Tibial nerve (tissue), 3 donors: ENCODE measurements around a stretch of chr10.

DNA sequence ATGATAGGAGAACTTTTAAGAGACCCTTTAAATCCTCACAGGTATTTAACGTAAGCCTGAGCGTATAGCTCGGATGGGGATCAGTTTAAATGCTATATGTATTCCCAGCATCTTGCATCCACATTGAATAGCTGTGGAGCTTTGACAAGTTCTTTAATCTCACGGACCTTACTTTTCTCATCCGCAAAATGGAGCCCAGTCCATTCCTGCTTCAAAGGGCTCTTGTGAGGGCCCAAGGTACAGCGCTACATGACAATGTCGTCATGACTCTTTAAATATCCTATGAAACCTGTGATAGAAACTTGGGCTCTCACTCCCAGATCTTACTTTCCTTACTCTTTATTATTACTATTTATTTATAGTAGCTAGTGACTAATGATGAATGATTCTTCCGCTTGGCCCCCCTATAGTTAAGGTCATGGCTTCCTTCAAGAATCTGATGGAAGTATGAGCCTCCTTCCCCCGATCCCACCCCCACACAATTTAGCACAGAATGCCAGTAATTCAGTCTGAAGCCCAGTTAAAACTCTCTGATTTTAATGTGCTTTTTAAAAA is 41.9 kb downstream of the RBM20 start:
- PRO-cap: no peak
- RAMPAGE, long total RNA, 3 experiments: no peak in any of the 3 experiments

GRCh38 chr10:110773984-110775063 is 97.4 kb upstream of the PDCD4 start:
- PRO-cap: no peak
- RAMPAGE, long total RNA, 3 experiments: no peak in any of the 3 experiments

DNA sequence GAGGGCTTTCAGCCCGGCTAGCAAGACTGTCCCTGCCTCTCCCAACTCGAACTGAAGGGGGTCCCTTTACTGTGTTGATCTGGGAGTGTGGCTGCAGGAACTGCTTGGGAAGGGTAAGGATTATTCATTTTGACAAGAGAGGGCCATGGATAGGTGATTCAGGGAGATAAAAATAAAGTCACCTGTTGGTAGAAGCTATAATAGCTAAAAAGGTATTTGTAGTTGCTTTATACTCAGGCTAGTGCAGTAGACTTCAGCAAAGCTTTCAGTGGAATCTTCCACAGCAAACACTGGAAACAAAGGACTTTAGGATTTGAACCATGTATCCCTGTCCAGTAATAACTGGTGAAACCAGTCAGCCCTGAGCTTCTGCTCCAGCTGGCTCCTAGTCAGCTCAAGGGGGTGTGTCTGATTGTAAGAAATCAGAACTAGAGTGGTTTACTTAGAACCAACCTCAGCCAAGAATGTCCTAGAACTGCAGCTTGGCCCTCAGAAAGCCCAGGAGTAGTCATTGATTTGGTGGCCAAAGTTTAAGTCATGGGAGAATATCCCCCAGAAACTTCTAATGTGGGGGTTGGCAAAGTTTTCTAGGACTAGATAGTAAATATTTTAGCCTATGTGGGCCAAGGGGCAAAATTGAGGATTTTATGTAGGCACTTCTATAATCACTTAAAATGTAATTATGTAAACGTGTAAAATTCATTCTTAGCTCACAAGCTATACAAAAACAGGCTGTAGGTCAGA is 52.9 kb upstream of the PDCD4 start:
- PRO-cap: no peak
- RAMPAGE, long total RNA, 3 experiments: no peak in any of the 3 experiments

DNA sequence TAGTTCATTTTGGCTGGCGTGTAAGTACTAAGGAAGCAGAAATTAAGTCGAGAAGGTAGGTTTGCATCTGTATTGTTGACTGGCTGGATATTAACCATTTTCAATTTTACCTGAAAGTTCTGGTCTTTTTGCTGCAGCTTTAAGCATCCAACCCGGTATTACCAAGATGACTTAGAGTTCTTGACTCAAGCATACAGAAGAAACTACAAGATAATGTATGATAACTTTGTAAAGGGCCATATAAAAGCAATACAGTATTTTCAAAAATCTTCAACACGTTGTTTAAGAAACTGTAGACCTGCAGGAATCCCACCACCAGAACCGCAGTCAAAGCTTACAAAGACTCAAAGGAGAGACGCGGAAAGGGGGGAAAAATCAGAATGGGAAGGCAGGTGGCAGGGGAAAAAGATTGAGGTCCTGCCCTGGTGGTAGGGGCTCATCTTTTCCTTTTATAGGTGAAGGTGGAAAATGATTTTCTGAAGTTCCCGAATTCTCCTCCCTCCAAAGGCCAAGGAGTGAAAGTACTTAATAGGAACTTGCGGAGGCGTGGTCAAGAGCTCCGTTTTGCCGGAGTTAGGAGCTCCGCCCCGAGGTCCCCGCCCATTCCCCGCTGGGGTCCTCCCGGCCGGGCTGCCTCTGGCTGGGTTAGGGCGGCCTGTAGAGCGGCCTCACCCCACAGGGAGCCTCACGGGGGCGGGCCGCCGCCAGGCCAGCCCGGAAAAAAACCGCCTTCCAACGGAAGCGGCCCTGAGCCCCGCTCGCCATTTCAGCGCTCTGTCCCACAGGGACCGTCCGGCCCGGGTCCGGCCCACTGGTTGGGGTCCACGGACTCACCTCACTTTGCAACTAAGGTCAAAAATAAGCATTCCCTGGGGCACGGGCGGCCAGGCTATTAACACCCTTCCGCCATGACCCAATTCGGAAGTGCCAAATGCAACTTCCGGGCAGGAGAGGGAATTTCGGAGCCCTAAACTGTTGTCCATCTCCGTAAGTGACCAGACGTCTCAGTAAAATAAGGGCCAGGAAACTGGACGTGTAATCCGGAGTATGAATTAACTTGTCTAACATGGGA is 633 bp downstream of the BBIP1 start:
- PRO-cap: bidirectional peak, plus-strand start at position 735 of the sequence, minus-strand start at position 498 of the sequence
- RAMPAGE, long total RNA, 3 experiments: no peak in any of the 3 experiments

GRCh38 chr10:112209776-112210120 is 26.2 kb upstream of the GPAM start:
- PRO-cap: no peak
- RAMPAGE, long total RNA, 3 experiments: no peak in any of the 3 experiments

DNA sequence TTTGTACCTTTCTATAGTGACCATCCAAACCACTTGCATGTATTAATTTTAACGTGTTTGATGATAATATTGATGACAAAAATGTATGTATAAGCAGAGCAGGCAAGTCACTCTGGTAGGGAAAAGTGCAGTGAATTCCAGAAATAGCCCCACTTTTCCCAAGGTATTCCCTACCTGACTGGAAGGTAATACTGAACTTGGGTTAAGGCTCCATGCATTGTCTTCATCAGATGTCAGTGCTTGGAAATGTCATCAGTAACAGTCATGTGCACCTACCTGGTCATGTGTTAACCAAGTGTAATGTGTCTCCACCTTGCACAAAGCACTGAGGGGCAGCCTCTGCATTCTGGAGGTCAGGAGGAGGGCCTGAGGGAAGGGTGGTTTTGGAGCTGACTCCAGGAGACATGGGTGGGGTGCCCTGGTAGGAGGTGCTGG is 242.1 kb downstream of the VTI1A start:
- PRO-cap: no peak
- RAMPAGE, long total RNA, 3 experiments: no peak in any of the 3 experiments

DNA sequence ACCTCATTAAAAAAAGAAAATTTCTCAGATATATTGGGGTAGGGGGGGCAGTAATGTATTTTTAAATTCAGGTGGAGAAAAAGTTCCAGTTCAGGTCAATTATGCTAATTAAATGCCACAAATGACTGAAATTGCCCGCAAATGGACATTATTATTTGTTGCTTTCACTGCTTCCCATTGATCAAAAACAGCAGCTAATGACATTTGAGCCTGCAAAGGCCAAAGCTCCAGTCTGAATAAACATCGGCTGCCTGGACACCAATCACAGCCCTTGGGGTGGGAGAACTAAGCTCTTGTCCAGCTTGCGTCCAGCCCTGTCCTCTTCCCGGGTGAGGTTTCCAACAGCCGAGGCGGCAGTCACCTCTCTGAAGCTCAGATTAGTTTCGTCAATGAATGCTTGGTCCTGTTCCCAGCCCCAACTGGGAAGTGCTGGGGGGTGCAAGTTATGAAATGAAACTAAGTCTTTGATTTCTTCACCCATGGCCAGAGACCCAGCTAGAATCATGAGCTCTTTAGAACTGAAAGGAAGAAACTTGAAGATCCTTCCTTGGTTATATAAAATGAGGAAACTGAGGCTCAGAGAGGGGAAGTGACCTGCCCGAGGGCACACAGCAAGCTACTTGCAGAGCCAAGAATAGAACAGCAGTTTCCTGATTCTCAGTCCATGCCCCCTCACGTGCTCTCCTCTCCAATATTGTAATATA is 114.1 kb upstream of the TCF7L2 start:
- PRO-cap: no peak
- RAMPAGE, long total RNA, 3 experiments: no peak in any of the 3 experiments

GRCh38 chr10:112914578-112914948 is 35.5 kb upstream of the TCF7L2 start:
- PRO-cap: no peak
- RAMPAGE, long total RNA, 3 experiments: no peak in any of the 3 experiments

DNA sequence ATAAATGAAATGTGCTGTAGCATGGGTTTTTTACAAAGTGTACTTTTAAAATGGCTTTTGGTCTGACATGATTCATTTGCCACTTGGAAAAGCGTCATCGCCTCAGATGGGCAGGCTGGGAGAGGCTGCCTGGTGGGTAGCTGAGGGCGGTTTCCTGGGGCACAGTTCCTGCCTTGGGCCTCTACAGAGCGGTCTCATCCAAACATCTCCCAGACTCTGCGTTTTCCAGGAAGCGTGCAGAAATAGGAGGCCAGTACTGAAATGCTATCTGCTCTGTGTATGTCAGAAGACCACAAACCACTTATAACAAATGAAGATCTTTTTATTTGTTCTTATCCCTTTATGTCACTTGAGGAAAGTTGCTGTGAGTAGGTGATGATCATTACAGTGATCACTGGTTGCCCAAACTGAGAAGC is 106.7 kb downstream of the TCF7L2 start:
- PRO-cap: no peak
- RAMPAGE, long total RNA, 3 experiments: no peak in any of the 3 experiments

DNA sequence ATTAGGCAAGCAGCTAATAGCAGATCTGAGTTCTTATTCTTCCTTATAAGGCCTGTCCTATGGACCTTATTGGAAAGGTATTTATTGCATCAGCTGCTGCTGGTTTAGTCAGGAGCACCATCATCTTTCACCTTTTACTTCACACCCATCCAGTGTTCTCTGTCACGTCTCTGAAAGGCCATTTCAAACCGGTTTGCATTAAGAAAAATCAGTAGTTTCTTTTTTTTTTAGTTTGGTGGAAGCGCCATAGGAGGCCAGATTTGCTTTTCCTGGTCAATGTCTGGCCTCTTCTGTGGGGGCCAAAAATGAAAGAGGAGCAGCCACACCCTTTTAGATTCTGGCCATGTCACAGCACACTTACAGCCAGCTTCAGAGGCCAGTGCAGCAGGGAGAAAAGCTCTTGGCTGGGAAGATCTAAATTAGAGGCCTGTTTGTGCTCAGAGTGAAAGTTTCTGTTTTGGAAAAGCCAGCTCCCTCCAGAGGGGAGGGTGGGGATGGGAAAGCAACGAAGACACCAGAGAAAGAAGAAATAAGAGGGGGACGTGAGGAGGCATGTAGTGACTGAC is 146.4 kb downstream of the TCF7L2 start:
- PRO-cap: no peak
- RAMPAGE, long total RNA, 3 experiments: no peak in any of the 3 experiments

- PRO-cap: no peak
- RAMPAGE, long total RNA, 3 experiments: no peak in any of the 3 experiments
These were observed 162.6 kb downstream of the TCF7L2 start for GRCh38 chr10:113112416-113113249.

DNA sequence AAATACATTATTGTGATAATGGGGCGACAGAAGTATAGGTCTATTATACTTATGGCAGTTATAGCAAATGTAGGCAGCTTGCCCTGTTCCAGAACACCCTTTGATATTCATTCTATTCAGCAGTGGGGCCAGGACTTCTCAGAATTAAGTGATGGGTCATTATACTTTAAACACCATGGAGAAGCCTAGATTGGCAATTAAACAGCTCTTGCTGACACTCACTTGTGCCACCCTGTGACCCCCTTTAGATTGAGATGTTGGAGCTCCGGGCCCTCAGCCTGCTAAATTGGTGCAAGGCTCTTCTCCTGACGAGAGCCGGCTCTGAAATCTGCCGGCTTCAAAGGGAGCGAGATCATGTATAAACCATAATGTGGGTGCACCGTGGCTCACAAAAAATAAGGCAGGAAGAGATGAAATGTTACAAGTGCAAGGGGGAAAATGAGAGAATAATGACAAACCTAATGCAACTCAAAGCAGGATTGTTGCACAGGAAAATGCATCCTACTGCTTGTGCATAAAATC is 198.0 kb downstream of the TCF7L2 start:
- PRO-cap: no peak
- RAMPAGE, long total RNA, 3 experiments: no peak in any of the 3 experiments

DNA sequence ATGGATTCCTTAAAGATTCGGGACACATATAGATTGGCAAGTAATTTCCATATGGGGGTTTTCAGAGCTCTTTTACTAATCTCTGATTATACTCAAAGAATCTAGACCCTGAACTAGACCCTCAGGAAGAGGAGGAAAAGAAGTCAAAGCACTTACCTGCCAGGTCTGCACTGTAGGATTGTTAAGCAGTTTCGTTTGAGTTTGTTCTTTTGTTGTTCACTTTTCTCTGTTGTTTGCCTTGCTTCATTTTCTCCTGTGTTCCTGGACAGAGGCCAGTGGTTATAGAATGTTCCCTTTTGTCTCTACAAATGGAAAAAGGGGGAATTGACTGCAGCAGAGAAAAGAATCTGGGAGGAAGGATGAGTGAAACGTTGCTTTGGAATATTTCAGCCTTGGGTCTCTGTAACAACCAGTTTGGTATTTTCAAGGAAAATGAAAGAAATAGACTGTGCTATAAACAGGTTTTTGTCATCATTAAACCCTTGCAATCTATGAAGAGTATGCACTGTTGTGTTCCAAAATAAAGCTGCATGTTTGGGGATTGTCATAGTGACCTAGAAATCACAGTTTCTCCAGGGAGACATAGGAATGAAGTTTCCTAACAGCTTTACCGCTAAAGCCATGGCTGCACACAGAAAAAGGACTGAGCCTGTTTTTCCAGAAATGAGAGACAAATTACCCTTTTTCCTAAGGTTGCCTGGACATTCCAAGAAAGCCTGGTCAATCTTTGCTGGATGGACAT is 60.8 kb upstream of the HABP2 start:
- PRO-cap: no peak
- RAMPAGE, long total RNA, 3 experiments: no peak in any of the 3 experiments

- PRO-cap: no peak
- RAMPAGE, long total RNA, 3 experiments: no peak in any of the 3 experiments
These were observed 10.9 kb upstream of the HABP2 start for GRCh38 chr10:113542046-113542284.

DNA sequence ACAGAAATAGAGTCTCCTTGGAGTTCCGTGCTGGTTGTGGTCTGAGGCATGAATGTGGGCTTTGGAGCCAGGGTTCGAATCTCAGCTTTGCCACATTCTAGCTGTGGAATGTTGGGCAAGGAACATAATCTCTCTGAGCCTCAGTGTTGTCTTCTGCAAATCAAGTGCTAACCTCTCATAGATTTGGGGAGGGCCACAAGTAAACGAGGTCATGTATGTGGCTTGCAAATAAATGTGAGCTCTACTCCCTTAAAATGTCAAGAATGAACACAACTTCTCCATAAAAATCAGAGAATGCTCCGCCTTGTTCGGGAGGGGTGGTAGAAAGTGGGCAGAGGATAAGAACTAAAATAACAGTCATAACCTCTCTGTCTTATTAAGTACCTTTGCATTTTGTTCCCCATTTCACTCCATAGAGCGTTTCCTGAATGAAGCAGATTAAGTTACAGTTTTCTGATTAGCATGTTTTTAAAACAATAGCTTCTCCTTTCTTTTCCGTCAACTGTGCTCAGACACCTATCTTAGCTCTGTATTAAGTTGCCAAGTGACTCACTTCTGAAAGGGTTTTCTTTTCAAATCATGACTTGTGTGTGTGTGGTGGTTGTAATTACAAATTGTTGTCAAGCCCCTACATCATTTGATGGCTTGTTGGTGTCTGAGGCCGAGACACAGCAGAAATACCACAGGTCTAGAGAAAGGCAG is 1.2 kb downstream of the HABP2 start:
- PRO-cap: no peak
- RAMPAGE, long total RNA, 3 experiments: no peak in any of the 3 experiments

DNA sequence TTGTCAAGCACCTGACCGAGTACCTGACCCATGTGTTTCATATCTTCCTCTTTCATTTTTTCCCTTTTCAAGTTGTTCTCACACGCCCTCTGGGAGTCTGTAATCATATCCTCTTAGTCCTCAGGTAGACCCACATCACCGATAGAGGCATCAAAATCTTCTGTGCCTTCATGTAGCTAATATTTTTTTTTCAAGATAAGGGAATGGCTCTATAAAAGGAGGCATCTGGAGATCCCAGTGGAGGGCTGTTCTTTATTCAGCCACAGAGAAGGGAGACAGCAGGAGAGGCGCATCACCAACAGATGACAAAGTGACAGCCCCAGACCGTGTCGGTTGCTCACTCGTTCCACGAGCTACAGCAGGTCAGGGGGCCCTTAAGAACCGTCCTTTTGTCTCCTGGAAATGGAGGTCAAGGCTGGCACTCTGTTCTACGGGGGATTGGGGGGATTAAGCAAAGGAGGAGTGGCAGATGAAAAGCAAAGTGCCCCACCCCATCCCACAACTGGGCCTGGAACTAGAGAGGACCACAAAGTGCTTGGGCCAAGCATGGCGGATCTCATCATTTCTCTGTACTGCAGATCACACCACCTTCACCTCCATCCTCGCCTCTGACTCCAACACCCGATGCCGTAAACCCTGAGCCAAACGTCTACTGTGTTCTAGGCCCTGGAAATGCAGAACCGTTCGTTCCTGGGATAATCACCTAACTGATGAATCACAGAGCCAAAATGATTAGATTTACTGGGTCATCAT is 40.2 kb downstream of the HABP2 start:
- PRO-cap: no peak
- RAMPAGE, long total RNA, 3 experiments: no peak in any of the 3 experiments

- PRO-cap: no peak
- RAMPAGE, long total RNA, 3 experiments: no peak in any of the 3 experiments
These were observed 11.1 kb downstream of the NRAP start for GRCh38 chr10:113652884-113653083.

GRCh38 chr10:113746409-113747120 is 4.9 kb upstream of the PLEKHS1 start:
- PRO-cap: no peak
- RAMPAGE, long total RNA, 3 experiments: no peak in any of the 3 experiments

DNA sequence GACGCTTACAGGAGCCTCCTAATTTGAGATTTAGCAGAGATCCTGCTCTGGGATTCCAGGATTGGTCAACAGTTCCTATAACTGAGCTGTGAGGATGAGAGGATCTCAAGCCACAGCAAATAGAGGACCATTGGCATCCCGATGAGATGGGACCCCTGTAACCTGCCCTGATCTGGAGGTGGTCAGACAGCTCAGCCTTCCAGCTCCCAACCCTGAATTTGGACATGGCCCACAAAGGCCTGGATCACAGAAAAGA is 32.9 kb downstream of the VWA2 start:
- PRO-cap: no peak
- RAMPAGE, long total RNA, 3 experiments: no peak in any of the 3 experiments

DNA sequence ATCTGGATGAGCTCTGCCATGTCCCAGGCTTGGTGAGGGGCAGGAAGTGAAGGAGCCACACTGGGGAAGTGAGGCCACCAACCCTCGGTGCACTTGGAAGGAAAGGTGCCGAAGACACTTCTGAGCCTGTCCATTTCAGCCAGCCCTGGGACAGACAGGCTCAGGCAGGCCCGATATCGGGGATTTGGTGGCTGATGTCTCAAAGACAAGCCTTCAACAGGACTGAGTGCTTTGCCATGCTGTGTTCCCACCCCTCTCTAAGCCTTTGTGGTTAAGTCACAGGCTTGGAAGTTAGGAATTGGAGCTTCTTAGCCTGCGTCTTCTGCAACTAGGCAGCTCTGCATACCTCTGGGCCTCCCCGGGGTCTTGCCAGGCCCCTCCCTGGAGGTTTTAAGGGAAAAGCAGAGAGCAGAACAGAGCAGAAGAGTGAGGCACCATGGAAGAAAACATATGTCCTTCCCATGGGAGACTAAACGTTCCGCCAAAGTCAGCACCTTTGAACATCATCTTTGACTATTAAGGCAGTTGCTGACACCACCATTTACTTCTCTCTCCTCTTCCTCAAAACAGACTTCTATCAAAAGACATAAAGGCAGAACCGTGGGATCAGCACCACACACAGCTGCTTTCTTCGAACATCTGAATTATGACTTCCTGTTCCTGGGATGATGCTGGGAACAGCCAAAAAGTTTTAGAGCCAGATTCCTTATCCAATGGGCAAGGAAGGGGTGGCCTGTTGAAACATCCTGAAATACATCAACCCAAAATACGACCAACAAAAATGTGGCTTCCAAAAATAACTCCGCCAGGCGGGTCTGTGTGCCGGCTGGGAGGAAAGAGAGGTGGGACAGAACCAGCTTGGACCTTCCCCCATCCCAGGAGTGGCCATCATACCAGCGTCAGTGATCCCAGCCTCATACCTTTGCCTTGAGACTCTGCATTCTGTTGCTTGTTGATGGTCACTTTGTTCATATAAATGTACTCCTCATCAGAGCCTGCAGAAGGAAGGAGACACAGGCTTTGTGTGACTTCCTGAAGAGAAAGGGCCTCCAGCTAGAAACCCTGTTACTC is 71.7 kb downstream of the AFAP1L2 start:
- PRO-cap: no peak
- RAMPAGE, long total RNA, 3 experiments: no peak in any of the 3 experiments